ENCODE measurements around a stretch of chr22.

DNA sequence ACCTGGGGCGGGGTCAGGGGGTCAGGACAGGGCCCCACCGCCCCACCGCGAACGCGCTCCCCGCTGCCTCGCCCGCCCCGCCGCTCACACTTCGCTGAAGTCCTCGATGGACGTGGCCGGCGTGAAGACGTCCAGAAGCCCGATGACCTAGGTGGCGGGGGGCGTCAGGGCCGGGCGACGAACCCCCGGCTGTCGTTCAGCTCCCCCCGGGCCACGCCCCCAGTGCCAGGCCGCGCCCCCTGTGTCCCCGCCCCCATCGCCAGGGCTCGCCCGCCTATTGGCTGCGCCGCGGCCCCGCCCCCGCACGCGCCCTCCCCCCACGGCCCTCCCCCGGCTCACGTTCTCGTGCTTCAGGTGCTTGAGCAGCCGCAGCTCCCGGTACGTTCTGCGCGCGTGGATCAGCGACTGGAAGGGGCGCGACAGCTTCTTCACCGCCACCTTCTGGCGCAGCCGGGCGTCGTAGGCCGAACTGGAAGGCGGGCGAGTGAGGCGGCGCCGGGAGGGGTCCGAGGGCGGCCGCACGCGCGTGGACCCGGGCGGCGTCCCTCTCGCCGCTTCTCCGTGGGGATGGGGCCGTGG, 2.6 kb downstream of the MAPK11 start:
- PRO-cap = bidirectional peak, plus-strand start at position 381 of the sequence, minus-strand start at position 215 of the sequence

DNA sequence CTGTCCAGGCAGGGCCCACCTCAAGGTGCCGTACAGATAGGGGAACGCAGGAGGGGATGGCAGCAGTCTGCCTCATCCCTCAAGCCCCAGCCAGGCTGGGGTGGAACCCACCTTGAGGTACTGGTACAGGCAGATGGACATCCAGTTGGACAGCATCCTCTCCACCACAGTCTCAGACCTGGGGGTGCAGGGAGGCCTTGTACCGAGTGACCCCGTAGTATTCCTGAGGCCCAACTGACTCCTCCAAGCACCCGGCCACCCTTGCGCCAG, 9.6 kb upstream of the MAPK11 start:
- PRO-cap = no peak

GRCh38 chr22:50292538-50293100, 14.8 kb downstream of the PLXNB2 start:
- PRO-cap = no peak

DNA sequence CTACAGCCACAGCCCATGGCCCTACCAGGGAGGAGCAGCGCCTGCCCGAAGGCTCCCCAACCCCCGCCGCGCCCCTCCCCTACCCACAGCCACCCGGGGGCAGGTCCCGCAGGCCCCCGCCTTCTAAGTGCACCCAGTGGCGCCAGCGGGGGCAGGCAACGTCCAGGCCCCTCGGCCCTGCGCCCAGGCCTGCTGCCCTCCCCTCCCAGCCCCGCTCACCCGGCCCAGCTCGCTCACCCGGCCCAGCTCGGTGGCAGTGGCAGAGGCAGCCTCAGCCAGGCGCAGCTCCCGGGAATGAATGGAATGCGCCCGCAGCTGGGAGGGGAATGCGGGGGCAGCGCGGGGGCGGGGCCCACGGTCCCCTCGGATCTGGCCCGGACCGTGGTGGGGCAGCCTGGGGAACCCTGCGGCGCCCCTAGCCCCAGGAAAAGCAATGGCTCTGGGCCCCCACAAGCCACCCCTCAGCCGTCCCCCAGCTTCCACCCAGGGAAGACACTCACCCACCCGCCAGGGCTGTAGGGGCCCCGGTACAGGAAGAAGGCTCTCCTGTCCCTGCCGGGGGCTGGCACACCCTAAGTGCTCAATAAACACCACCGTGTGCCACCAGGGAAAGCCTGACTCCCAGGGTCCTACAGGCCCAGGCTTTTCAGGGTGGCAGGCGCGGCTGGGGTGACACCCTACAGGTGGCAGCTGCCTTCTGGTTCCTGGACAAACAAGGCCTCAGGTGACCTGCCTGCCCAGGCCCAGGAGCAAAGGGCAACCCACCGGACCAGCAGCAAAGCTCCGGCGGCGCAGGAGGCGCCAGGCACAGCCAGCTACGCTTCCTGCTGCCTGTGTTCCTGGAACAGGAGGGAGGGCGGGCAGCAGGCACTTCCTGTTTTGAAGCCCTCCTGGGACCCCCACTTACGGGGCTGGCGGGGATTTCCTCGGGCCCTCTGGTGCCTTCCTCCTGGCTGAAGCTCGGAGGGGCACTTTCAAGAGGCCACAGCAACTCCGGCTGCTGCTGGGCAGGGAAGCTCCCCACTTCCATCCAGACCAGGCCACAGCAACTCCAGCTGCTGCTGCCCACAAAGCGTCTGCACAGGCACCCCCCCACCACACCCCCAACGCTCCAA, 13.8 kb downstream of the PLXNB2 start:
- PRO-cap = no peak

DNA sequence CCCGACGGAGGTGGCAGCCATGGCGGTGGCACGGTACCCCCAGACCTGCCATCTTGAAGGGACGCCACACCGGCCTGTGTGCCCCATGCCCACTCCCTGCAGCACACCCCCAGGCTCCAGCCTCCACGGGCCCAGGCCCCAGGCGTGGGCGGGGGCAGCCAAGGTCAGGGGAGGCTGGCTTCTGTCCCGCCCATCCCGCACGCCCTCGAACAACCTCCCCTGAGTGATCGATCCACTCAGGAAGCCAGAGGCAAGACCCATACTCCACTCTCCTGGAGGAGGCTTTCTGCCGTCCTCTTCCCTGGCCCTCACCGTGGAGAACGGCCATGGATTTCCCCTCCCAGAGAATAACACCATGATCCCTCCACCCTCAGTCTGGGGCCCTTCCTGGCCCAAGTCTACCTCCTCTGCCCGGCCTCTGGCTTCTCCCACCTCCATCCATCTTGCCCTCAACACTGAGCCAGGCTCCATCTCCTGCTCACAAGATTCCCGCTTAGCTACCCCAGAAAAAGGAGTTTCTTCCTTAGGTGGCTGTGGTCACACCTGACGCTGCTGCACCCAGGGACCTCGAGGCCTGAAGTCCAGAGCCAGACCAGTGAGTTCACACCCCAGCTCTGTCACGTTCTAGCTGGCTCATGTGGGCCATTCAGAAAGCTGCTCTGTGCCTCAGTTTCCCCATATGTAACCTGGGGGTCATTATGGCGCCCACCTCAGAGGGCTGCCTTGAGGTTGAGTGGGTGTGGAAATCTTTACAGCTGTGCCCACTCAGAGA, 10.1 kb downstream of the PLXNB2 start:
- PRO-cap = no peak

- PRO-cap = no peak
These were observed 24.6 kb downstream of the PPP6R2 start for GRCh38 chr22:50367487-50368317.

DNA sequence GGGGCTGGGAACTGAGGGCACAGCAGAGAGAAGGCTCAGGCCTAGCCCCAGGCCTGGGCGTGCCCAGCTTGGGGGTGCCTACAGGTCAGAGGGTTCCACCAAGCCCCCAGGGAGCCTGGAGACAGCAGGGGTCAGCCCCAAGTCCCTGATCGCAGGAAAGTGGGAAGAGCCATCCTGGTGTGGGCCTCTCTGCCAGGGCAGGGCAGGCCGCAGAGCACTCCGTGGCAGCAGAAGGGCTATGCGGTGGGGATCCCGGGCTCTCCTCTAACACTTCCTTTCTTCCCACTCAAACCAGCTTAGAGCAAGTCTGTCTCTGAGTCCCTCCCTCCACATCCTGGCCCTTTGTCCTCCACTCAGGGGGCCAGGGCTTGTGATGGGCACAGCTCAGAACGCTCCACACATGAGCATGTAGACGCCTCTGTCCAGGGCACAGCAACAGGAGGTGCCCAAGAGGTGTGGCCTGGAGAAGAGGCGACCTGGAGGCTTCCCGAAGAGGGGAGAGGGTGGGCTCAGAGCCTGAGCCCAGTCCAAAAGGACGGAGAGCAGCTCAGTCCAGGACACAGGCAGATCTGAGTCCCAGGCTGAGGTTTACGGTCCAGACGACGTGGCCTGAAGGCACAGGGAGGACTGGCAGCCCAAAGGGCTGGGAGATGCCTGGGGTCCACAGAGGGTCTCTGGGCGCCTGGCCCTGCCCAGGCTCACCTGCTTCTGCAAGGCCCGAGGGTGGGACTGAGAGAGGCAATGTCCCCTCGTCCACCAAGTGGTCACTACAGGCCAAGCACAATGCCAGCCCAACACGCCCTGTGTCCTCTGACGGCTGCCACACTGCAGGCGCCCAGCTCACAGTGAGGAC, 17.5 kb downstream of the SBF1 start:
- PRO-cap = no peak

DNA sequence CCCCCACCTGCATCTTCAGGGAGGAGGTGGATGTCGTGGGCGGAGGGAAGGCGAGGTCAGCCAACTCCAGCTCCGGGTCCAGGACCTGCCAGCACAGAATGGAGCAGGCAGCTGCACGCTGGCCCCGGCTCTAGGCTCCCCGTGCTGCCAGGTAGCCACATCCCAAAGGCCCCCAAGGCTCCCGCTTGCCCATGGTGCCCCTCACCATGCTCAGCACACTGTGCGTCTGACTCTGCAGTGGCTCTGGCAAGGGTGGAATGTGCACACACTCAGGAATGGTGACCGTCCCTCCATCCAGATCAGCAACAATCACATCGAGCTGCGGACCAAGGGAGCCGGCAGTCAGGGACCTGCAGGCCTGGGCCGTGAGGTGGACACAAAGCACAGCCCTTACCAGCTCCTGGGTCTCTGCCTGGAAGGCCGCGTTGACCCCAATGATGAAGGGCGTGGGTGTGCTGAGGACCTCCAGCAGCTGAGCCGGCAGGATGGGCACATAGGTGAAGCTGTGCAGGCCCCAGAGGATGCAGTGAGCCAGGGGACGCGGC, 9.0 kb downstream of the SBF1 start:
- PRO-cap = no peak

DNA sequence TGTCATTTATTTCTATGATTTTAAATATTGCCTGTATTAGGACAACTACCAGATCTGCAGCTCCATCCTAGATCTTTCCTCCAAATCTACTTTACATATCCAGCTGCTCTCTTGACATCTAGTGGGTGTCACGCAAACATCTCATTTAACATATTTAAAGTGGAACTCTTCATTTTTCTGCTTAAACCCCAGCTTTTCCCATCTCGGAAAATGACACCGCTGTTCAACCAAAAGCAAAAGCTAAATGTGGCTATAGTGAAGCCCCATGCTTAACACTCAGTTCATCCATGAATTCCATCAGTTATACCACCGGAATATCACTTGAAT, 1.2 kb downstream of the NCAPH2 start:
- PRO-cap = no peak

- PRO-cap = no peak
These were observed 2.8 kb downstream of the SCO2 start for GRCh38 chr22:50522167-50523353.

GRCh38 chr22:50524685-50525403, 554 bp downstream of the SCO2 start:
- PRO-cap = no peak

DNA sequence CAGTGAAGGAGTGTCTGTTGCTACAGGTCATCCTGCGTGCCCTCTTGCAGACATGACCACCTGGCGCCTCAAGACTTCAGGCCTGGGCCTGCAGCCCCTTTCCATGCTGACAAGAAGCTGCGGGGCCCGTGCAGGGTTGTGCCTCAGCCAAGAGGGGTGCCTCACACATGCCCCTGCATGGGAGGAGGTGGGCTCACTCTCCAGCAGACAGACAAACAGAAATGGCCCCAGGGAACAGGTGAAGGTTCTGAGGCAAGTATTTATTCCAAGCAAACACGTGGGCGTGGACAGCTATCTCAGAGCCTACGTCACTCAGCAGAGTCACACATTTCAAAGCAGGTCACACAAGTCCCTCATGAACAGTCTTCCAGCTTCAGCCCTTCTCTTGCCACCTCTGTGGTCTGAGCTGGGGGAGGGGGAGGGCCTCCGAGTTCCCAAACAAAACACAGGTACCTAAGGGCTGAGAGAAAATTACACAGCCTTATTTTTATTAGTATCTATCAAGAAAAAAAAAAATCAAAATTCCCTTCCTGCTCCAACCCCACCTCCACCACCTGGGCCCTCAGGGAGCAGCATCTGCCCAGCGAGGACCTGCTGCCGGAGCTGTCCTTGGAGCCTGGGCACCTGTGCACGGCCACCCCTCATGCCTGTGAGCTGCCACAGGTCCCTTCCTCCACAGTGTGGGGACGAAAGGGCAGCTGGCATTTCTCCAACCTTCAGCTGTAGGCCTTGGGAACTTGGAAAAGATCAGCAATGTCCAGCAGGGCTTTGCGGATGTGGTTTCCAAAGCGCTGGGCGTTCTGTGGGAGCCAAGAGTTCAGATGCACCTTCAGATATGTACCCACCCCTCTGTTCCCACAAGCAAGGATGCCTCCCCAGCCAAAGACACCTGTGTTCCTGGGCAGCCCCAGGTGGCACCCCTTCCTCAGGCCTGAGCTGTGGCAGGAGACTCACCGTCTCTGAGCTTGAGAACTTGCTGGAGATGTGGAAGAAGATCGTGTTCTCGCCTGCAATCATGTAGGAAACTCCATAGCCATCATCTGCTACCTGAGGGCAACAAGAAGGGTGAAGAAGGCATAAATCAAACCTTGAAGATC, 6.3 kb upstream of the SYCE3 start:
- PRO-cap = no peak

- PRO-cap = no peak
These were observed 7.1 kb downstream of the MAPK8IP2 start for GRCh38 chr22:50607660-50608065.

DNA sequence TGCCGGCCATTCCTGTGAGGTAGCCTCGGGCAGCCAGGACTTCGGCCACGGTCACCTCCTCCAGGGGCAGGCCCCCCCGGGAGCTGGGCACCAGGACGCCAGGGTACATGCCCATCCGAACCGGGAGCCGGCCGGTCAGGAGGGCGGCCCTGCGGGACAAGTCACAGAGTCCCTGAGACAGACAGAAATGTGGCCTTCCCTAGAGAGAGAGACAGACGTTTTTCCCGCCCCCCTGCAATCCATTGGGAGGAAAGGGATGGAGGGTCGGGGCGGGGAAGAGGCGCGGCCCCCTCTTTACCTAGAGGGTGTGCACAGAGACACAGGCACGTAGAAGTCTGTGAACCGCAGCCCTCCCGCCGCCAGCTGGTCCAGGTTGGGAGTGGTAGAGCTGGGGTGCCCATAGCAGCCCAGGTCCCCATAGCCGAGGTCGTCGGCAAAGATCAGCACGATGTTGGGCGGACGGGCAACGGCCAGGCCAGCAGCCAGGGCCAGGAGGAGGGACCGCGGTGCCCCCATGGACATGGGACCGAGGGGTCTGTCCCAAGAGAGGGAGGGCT, 616 bp downstream of the ARSA start:
- PRO-cap = no peak

GRCh38 chr22:50657869-50658457, 30.0 kb upstream of the ARSA start:
- PRO-cap = no peak

- PRO-cap = no peak
These were observed 39.6 kb upstream of the ACR start for GRCh38 chr22:50698303-50698981.

DNA sequence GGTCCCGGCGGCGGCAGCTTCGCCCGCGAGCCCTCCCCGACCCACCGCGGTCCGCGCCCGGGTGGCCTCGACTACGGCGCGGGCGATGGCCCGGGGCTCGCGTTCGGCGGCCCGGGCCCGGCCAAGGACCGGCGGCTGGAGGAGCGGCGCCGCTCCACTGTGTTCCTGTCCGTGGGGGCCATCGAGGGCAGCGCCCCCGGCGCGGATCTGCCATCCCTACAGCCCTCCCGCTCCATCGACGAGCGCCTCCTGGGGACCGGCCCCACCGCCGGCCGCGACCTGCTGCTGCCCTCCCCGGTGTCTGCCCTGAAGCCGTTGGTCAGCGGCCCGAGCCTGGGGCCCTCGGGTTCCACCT, 17.3 kb upstream of the ACR start:
- PRO-cap = no peak

- PRO-cap = no peak
These were observed 5.7 kb upstream of the ACR start for GRCh38 chr22:50731969-50733114.

DNA sequence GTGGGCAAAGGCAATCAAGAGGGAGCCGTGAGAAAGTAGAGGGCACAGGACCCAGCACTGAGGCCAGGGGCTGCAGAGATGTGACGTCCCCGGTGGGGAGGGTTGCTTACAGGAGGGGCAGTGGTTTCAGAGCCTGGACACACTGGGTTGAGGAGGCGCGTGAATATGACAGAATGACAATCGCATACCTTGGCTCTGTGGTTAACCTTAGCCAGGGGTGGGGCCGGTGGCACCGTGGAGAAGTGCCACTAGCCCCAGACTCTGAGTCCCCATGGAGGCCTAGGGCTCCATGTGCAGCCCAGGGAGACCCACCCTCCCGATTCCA, 3.7 kb upstream of the ACR start:
- PRO-cap = no peak

DNA sequence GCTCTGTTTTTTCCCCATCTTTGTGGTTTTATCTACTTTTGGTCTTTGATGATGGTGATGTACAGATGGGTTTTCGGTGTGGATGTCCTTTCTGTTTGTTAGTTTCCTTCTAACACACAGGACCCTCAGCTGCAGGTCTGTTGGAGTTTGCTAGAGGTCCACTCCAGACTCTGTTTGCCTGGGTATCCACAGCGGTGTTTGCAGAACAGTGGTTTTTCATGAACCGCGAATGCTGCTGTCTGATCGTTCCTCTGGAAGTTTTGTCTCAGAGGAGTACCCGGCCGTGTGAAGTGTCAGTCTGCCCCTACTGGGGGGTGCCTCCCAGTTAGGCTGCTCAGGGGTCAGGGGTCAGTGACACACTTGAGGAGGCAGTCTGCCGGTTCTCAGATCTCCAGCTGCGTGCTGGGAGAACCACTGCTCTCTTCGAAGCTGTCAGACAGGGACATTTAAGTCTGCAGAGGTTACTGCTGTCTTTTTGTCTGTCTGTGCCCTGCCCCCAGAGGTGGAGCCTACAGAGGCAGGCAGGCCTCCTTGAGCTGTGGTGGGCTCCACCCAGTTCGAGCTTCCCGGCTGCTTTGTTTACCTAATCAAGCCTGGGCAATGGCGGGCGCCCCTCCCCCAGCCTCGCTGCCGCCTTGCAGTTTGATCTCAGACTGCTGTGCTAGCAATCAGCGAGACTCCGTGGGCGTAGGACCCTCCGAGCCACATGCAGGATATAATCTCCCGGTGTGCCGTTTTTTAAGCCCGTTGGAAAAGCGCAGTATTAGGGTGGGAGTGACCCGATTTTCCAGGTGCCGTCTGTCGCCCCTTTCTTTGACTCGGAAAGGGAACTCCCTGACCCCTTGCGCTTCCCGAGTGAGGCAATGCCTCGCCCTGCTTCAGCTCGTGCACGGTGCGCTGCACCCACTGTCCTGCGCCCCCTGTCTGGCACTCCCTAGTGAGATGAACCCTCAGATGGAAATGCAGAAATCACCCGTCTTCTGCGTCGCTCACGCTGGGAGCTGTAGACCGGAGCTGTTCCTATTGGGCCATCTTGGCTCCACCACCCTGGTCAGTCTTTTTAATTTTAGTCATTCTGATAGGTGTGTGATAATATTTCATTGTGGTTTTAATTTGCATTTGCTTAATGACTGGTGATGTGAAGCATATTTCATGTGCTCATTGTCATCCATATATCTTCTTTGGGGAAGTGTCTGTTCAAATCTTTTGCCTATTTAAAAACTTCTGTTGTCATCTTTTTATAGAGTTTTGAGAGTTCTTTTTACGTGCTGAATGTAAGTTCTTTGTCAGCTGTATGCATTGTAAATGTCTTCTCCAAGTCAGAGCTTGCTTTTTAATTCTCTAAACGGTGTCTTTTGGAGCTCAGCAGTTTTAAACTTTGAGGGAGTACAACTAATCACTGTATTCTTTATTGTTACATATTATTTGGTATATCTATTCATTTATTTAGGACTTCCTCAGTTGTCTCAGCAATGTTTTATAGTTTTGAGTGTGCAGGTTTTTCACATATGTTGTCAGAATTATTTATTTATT, 18.8 kb downstream of the ACR start:
- PRO-cap = no peak

All from tibial artery (tissue), 1 donor.